ENCODE measurements around the genes ASXL1, BPIFB4, CHMP4B and ITCH.

- RRBS, result no CpG with 5 or more reads among the region's 5 CpGs
CAGE:
- cytosol, long polyA plus RNA, result no peak
- long polyA plus RNA, result no peak
- nucleus, long polyA plus RNA, result no peak
These were observed 2.7 kb downstream of the PLAGL2 start for GRCh38 chr20:32204550-32205464.

DNA sequence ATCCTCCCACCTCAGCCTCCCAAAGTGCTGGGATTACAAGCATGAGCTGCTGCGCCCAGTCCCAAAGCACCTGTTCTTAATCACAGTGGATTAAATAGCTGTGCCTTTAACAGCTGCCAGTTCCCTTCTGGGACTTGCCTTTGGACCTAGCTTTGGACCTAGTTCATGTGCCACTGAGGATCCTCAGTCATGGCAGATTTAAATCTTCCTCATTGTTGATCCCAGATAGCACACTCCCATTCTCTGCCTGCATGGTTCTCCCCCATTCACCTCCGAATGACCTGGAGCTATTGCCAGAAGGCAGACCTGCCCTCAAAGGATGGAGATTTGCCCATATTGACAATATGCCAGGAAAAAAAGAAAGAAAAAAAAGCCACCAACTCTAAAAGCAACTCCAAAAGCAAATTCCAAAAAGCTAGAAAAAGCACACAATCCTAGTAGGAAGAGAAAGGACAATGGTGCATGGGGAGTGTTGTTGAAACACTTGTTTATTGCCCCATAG lies 10.7 kb downstream of the POFUT1 start:
- RRBS, result no CpG with 5 or more reads among the region's 2 CpGs
CAGE:
- cytosol, long polyA plus RNA, result no peak
- long polyA plus RNA, result no peak
- nucleus, long polyA plus RNA, result no peak

- RRBS, result no CpG with 5 or more reads among the region's 4 CpGs
CAGE:
- cytosol, long polyA plus RNA, result no peak
- long polyA plus RNA, result no peak
- nucleus, long polyA plus RNA, result no peak
These were observed 16.8 kb downstream of the POFUT1 start for GRCh38 chr20:32224477-32224875.

GRCh38 chr20:32357696-32357922 lies 522 bp upstream of the ASXL1 start:
- RRBS, result no CpG with 5 or more reads among the region's 11 CpGs
CAGE:
- cytosol, long polyA plus RNA, result no peak
- long polyA plus RNA, result no peak
- nucleus, long polyA plus RNA, result no peak

DNA sequence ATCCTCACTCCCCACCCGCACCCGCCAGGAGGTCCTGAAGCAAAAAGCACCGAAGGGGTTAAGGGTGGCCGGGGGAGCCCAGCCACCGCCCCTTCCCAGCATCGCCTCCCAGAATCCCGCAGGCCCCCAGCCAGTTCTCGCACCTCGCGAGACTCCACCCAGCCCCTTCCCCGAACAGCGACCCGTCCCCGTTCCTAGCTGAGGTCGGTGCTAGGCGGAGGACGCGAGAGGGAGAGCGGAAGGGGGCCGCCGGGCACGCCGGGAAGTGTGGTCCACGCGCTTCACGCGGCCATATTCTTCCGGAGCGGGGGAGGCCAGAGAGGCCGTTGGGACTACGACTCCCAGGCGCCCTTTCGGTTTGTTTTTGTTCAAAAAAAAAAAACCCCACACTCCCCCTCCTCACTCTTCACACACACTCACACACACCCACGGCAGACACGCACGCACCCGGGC lies at the start of gene ASXL1:
TSS of gene ASXL1 (plus strand) at position 409 of the 453 bp plus-strand sequence.
- RRBS, result 5% methylated on average over 1 of the region's 37 CpGs
CAGE:
- cytosol, long polyA plus RNA, result no peak
- long polyA plus RNA, result no peak
- nucleus, long polyA plus RNA, result start-site peak on the plus strand centred at position 409 of the sequence, 59 bp wide, 76 reads

DNA sequence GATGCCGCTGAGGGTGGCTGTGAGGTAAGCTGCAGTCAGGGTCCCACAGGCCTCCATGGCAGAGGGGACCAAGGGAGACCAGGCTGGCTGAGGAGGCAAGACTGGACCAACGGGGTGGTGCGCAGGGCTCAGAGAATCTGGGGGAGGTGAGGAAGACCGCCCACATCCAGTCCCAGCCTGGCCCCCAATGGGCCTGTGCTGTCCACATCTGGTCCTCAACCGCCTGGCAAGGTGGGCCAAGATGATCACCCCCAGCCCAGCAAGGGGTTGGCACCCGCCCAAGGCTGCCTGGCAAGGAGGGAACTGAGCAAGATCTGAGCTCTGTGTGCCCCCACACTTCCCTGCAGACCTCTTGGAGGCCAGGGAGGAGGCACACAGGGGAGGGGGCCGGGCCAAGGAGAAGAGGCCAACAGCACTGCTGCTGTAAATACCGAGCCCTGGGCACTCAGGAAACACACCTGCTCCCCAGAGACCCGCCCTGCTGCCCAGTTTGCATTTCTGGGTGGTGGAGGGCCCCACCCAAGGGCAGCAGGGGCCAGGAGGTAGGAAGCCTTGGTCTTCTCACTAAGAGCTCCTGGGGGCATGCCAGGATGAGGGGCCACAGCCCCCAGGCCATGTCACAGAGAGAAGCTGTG lies 109.5 kb downstream of the ASXL1 start:
- RRBS, result 40% methylated on average over 1 of the region's 9 CpGs
CAGE:
- cytosol, long polyA plus RNA, result no peak
- long polyA plus RNA, result no peak
- nucleus, long polyA plus RNA, result no peak

- RRBS, result 1% methylated on average over 44 of the region's 81 CpGs
CAGE:
- cytosol, long polyA plus RNA, result no peak
- long polyA plus RNA, result no peak
- nucleus, long polyA plus RNA, result no peak
These were observed 102.6 kb downstream of the NOL4L start for GRCh38 chr20:32482320-32483149.

DNA sequence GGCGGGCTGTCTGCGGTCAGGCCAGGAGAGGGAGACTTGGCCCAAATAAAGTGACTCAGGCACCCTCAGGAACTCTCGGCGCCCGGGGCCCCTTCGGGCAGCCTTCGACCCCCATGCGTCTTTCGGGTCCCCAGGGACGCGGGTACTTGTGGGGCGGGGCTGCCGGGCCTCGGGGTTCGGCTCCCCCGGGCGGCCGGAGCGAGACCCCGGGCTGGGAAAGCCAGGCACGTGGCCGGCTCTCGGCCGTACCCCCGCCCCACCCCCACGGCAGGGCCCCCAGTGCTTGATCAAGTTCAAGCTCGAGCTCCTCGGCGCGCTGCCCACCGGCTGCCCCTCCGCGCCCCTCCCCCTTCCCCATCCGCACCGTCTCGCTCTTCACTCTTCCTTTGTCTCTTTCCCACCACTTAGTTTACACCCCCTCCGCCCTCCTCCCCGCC lies 101.1 kb downstream of the NOL4L start:
- RRBS, result under 1% methylated on average over 22 of the region's 38 CpGs
CAGE:
- cytosol, long polyA plus RNA, result no peak
- long polyA plus RNA, result no peak
- nucleus, long polyA plus RNA, result start-site peak on the minus strand centred at position 322 of the sequence, 381 bp wide, 13 reads

GRCh38 chr20:32559834-32560304 lies 25.3 kb downstream of the NOL4L start:
- RRBS, result no CpG with 5 or more reads among the region's 15 CpGs
CAGE:
- cytosol, long polyA plus RNA, result no peak
- long polyA plus RNA, result no peak
- nucleus, long polyA plus RNA, result no peak

GRCh38 chr20:32822903-32823777 lies 3.4 kb downstream of the MAPRE1 start:
- RRBS, result no CpG with 5 or more reads among the region's 7 CpGs
CAGE:
- cytosol, long polyA plus RNA, result no peak
- long polyA plus RNA, result no peak
- nucleus, long polyA plus RNA, result no peak

GRCh38 chr20:33079351-33079872 lies at the start of gene BPIFB4:
TSS of gene BPIFB4 (plus strand) at chr20:33079643.
- RRBS, result no CpG with 5 or more reads among the region's 5 CpGs
CAGE:
- cytosol, long polyA plus RNA, result no peak
- long polyA plus RNA, result no peak
- nucleus, long polyA plus RNA, result no peak

DNA sequence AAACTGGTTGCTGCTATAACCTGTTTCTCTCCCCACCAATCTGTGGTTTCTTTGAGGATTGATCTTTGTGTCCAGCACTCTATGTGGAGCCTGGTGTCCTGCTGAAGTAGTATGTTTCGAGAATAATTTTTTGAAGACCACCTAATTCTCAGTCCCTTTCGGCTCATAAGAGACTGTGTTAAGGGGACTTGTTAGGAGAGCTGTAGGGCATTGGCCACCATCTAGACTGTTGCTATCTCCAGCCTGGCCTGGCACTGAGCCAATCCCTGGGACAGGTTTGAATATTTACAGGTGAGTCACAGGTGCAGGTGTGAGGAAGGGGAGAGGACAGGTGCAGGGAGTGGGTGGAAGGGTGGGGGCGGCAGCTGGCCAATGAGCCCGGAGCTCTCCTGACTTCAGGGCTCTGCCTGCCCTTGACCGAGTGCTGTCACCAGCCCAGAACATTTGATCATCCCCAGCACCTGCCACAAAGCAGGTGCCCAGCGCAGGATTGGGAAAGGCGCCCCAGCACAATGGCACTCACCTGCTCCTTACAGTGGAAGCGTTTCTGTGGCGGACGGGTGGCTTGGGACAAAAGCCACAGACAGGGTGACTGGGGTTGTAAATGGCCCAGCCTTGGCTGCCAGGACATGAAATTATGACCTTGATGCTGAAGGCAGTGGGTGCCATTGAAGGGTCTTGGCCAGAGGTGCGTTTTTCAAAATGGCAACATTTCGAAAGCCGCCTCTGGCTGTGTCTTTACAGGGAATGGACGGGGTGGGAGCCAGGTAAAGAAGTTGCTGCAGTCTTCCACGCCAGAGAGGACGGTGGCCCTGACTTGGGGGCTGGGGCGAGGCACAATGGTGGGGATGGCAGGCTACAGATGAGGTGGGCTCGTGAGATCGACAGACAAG lies 7.9 kb upstream of the C20orf144 start:
- RRBS, result no CpG with 5 or more reads among the region's 19 CpGs
CAGE:
- cytosol, long polyA plus RNA, result no peak
- long polyA plus RNA, result no peak
- nucleus, long polyA plus RNA, result no peak

GRCh38 chr20:33810770-33811798 lies at the start of gene CHMP4B:
TSS of gene CHMP4B (plus strand) at chr20:33811348.
- RRBS, result under 1% methylated on average over 39 of the region's 73 CpGs
CAGE:
- cytosol, long polyA plus RNA, result start-site peak on the plus strand at chr20:33811300-33811504, 1,283 reads
- long polyA plus RNA, result start-site peak on the plus strand at chr20:33811328-33811565, 954 and 619 reads in 2 replicates
- nucleus, long polyA plus RNA, result start-site peak on the plus strand at chr20:33811335-33811351, 128 reads; start-site peak on the plus strand at chr20:33811430-33811516, 109 reads

DNA sequence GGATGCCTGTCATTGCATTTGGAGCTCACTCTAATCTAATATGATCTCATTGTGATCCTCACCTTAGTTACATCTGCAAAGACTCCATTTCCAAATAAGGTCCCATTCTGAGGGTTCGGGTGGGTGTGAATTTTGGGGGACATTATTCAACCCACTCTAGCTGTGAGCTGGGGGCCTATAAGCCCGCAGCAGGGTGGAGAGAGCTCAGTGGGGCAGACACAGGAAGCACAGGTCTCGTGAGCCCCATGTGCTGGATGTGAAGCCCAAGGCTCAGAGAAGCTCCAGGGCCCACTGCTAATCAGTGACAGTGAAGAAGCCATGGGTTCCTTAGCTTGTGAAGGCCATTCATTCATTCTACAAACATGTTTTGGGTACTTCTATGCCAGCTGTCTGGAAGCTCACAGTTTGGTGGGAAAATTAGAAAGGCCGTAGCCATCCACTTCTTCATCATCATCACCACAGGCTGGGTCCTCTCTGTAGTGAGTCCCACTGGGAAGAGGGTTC lies 47.5 kb downstream of the CHMP4B start:
- RRBS, result no CpG with 5 or more reads among the region's 4 CpGs
CAGE:
- cytosol, long polyA plus RNA, result no peak
- long polyA plus RNA, result no peak
- nucleus, long polyA plus RNA, result no peak

- RRBS, result no CpG with 5 or more reads among the region's 4 CpGs
CAGE:
- cytosol, long polyA plus RNA, result no peak
- long polyA plus RNA, result no peak
- nucleus, long polyA plus RNA, result no peak
These were observed 49.8 kb downstream of the RALY start for GRCh38 chr20:34043428-34044059.

DNA sequence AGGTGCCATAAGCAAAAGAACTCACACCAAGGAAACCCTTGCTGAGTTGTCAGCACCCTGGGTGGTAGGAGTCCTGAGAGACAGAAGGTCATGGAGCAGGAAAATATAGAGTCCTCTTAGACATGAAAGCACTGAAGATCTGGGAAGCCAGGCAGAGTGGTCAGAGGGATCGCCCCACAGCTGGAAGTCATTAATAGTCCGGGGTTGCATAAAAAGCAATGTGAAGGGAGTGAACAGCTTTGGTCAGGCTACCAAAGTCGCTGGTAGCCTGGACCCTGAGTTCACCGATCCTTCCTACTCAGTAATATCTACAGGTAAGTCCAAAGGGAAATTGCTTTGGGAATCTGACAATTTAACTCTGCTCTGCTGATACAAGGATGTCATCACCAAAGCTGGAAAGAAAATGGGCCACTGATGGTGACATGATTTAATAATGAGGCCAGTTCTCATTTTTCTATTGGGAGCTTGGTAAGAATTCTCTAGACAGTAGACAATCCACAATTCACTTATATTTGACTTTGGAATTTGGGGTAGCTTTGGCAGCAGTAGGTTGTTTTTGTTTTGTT lies 54.9 kb upstream of the ASIP start:
- RRBS, result no CpG with 5 or more reads among the region's 4 CpGs
CAGE:
- cytosol, long polyA plus RNA, result no peak
- long polyA plus RNA, result no peak
- nucleus, long polyA plus RNA, result no peak

DNA sequence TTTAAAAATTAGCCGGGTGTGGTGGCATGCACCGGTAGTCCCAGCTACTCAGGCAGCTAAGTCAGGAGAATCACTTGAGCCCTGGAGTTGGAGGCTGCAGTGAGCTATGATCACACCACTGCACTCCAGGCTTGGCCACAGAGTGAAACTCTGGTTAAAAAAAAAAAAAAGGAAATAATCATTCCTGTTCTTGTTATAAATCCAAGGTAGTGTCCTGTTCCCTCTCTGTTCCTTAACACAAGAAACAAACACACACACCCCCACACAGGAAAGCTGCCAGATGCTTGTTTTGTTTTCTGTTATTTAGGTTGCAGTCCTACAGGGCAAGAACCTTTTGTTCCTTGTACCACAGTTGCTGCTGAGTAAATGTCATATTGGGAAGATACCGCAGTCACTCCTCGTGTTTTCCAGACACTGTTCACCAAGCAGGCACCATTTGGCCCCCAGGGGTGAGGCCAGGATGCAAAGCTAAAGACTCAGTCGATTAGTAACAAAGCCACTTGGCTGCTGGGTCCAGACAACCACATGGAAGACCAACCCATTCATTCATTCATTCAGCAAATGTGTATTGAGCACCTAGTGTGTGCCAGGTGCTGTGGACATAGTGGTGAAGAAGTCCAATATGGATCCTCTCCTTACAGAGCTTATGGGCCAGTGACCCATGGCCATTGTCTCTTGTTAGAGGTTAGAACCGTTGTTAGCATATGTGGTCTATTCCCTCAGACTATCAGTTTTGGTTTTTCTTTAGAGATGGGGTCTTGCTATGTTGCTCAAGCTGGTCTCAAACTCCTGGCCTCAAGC lies 29.1 kb downstream of the ASIP start:
- RRBS, result no CpG with 5 or more reads among the region's 6 CpGs
CAGE:
- cytosol, long polyA plus RNA, result no peak
- long polyA plus RNA, result no peak
- nucleus, long polyA plus RNA, result no peak

- RRBS, result no CpG with 5 or more reads among the region's 3 CpGs
CAGE:
- cytosol, long polyA plus RNA, result no peak
- long polyA plus RNA, result no peak
- nucleus, long polyA plus RNA, result no peak
These were observed 20.5 kb downstream of the AHCY start for GRCh38 chr20:34282770-34283035.

DNA sequence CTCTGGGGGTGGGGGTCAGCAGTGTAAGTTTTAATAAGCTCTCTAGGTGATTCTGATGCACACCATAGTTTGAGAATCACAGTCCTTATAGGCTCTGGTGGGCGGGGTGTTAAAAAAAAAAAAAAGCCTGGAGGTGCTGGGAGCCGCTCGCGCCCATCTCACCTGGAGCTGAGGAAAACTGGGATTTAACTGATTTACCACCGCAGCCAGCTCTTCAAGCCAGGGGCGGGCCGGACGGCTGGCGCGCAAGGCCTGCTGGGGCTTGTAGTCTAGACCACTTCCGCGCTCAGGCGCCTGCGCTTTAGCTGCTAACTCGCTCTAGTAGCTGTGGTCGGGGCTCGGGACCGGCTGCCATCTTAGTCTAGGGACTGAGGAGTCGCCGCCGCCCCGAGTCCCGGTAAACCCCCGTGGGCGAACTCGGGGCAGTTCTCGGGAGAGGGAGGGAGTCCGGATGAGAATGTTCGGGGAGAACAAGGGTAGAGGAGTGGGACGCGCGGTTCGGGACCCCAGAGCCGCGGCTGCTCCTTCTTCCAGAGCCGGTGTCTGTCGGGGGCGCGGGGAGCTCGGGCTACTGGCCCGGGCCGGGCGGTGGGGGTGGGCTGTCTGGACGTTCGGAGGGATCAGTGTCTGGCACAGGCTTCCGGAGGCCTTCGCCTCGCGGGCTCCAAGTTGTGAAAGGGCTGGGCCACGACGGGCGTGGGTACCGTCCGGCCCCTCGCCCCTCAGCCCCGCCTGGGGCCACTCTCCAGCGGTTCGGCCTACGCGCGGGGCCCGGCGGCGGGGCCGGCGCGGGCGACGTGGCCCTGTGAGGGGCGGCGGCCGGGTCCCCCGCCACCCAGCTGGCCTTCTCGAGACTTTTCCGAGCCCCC lies at the start of gene ITCH:
TSS of gene ITCH (plus strand) at position 321 of the 869 bp plus-strand sequence.
- RRBS, result 2% methylated on average over 53 of the region's 75 CpGs
CAGE:
- cytosol, long polyA plus RNA, result start-site peak on the plus strand centred at position 340 of the sequence, 40 bp wide, 556 reads
- long polyA plus RNA, result start-site peak on the plus strand centred at position 351 of the sequence, 20 bp wide, 243 and 430 reads in 2 replicates
- nucleus, long polyA plus RNA, result start-site peak on the plus strand centred at position 339 of the sequence, 42 bp wide, 809 reads

GRCh38 chr20:34522848-34523457 lies 6.7 kb downstream of the DYNLRB1 start:
- RRBS, result 69% methylated on average over 1 of the region's 14 CpGs
CAGE:
- cytosol, long polyA plus RNA, result no peak
- long polyA plus RNA, result no peak
- nucleus, long polyA plus RNA, result no peak